Stomach (tissue), 7 donors: ENCODE measurements around a stretch of chr5.

DNA sequence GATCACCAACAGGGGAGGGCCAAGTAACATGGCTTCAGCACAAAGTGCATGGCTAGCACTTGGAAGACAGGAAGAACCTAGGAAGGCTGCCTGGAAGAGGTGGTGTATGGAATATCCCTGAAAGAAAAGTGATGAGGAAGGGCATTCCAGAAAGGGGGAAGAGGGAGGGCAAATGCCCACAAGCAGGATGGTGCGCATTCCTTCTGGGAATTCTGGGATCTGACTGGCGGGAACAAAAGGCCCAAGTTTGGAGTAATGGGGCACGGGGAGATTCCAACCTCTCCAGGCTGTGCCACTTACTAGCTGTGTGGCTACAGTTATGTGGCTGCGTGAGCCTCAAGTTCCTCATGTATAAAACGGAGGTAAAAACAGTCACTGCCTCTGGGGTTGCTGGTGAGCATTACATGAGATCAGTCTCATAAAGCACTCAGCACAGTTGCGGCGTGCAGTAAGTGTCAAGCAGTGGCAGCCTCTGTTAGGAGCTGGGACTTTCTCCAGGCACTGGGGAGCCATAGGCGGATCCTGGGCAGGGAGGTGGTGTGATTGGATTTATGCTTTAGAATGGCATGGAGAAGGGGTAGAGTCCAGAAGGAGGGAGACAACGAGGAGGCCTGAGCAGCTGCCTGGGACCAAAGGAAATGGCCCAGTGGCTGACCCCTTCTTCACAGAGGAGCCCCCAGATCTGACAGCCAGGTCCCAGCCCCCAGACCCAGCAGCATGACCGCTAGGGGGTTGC lies 1.4 kb downstream of the PDGFRB start:
- PRO-cap: unidirectional peak, plus-strand start at position 371 of the sequence; unidirectional peak, plus-strand start at position 446 of the sequence; unidirectional peak, plus-strand start at position 580 of the sequence
- RAMPAGE, long total RNA, 5 experiments: no peak in any of the 5 experiments
- RRBS: no CpG with 5 or more reads among the region's 10 CpGs

DNA sequence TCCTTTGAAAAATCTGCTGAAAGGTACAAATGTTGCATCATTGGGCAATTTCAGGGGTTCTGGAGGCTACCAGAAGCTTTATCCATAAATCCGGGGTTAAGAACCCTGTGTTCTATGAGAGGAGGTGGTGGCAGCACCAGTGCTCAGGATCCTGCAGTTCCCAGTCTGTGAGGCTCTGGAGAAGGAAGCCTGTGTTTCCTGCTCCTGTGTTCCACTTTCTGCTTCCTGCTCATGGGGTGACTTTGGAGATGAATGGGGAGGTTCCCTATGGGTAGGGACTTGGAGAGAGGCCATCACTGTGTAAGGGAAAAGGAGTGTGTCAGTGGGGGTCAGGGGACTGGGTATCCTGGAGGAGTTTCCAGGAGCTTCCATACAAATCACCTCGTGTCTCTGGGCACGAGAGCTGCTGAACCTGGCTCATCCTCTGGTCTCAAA lies 2.3 kb downstream of the CDX1 start:
- PRO-cap: no peak
- RAMPAGE, long total RNA, 5 experiments: no peak in any of the 5 experiments
- RRBS: no CpG with 5 or more reads among the region's 3 CpGs

GRCh38 chr5:150180548-150181384 lies 9.1 kb upstream of the SLC6A7 start:
- PRO-cap: no peak
- RAMPAGE, long total RNA, 5 experiments: no peak in any of the 5 experiments
- RRBS: no CpG with 5 or more reads among the region's 14 CpGs

DNA sequence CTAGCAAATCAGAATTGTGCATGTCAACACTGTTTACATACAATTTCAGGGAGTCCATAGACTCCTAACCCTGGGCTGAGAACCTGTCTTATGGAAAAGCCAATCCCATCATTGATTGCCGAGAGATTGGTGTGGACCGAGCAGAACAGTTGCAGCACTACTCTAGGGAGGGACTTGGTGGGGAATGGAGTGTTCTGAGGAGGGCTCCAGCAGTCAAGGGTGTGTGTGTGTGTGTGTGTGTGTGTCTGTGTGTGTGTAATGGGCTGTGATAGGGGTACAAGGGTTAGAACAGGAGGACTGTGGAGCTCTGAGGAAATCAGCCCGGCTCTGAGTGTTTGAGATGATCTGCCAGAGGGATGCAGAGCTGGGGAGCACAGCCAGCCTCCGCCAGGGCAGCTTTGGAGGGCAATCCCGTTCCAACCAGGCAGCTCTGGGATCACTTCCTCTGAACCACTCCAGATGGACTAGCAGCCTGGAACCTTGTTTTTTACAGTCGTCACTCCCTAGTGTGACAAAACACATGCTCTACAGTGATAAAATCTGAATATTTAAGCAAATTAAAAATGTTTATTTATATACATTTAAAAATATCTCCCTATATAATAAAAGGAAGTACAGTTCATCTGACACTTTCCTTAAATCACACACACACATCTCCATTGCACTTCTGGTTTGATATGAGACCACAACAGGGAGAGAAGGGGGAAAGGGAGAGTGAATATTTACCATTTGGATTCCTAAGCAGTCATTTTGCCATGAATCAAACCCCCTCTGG lies 2.9 kb upstream of the SLC6A7 start:
- PRO-cap: no peak
- RAMPAGE, long total RNA, 5 experiments: no peak in any of the 5 experiments
- RRBS: no CpG with 5 or more reads among the region's 6 CpGs

- PRO-cap: no peak
- RAMPAGE, long total RNA, 5 experiments: no peak in any of the 5 experiments
- RRBS: no CpG with 5 or more reads among the region's 5 CpGs
Measured at GRCh38 chr5:150363378-150363857, 5.9 kb downstream of the TCOF1 start.

- PRO-cap: no peak
- RAMPAGE, long total RNA, 5 experiments: no peak in any of the 5 experiments
Measured at GRCh38 chr5:150392180-150392426, 20.6 kb downstream of the CD74 start.

GRCh38 chr5:150394022-150394821 lies 18.5 kb downstream of the CD74 start:
- PRO-cap: no peak
- RAMPAGE, long total RNA, 5 experiments: no peak in any of the 5 experiments
- RRBS: no CpG with 5 or more reads among the region's 8 CpGs

DNA sequence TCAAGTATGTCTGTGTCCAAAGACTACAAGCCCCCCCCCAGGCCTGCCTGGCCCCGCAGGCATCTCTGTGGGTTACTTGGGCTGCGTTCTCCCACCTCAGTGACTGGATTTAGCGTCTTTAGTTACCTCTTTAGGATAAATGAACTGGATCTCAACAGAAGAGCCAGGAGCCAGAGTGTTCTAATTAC lies 11.4 kb downstream of the CD74 start:
- PRO-cap: no peak
- RAMPAGE, long total RNA, 5 experiments: no peak in any of the 5 experiments
- RRBS: no CpG with 5 or more reads among the region's 3 CpGs

DNA sequence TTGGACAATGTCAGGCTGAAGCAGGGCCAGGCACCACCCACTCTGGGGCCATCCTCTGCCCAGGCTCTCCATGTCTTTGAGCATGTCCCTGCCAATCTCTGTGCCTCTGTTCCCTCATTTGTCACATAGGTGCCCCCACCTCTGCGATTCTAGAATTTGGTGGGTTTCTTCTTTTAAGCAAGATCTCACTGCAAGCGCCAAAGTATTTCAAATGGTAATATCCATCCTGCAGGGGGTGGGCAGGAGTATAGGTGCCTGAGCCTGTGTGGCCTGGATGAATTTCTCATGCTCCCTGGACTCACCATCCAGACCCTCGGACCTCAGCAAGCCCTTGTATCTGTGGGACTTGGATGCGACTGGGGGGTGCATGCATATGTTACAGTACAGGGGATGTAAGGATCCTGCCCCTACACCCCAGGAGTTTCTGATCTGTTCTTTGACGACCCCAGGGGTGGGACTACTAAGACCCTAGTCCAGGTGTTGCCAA lies 4.4 kb downstream of the CD74 start:
- PRO-cap: no peak
- RAMPAGE, long total RNA, 5 experiments: no peak in any of the 5 experiments
- RRBS: no CpG with 5 or more reads among the region's 5 CpGs

DNA sequence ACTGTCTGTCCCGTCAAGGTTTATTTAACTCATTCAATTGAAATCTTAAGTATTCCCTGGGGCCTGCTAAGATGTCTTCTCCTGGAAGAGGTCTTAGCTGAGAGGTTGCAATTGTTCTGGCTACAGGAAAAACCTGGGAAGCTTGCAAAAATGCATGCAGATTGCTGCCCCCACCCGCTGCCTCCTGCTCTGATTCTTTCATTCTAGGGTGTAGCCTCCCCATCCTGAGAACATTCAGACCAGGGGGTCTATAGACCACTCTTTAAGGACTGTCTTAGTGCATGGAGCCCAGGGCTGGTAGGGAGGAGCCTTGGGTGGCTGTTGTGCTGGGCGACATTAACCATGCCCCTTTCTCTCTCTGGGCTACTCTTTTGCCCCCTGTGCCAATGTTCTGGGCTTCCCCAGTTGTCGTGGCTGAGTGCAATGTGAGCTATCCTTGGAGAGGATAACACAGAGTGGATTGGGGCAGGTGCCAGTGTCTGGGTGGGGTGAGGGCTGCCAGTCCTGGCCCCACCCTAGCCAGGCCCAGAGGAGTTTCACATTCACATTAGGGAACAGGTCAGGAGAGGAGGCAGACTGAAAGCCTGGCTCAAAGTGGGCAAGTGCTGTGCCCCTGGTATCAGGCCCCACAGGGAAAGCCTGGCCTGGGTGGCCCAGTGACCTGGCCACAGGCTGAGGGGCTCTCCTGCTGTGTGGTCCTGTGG lies 7.7 kb upstream of the NDST1 start:
- PRO-cap: unidirectional peak, plus-strand start at position 550 of the sequence
- RAMPAGE, long total RNA, 5 experiments: start-site peak on the plus strand in 1 of 5 experiments, centred at position 389 of the sequence, 6 reads per replicate
- RRBS: no CpG with 5 or more reads among the region's 4 CpGs

GRCh38 chr5:150500754-150501460 lies 7.0 kb upstream of the NDST1 start:
- PRO-cap: no peak
- RAMPAGE, long total RNA, 5 experiments: no peak in any of the 5 experiments
- RRBS: no CpG with 5 or more reads among the region's 13 CpGs

GRCh38 chr5:150514739-150515319 lies 6.9 kb downstream of the NDST1 start:
- PRO-cap: no peak
- RAMPAGE, long total RNA, 5 experiments: no peak in any of the 5 experiments
- RRBS: 23% methylated on average over 2 of the region's 3 CpGs

DNA sequence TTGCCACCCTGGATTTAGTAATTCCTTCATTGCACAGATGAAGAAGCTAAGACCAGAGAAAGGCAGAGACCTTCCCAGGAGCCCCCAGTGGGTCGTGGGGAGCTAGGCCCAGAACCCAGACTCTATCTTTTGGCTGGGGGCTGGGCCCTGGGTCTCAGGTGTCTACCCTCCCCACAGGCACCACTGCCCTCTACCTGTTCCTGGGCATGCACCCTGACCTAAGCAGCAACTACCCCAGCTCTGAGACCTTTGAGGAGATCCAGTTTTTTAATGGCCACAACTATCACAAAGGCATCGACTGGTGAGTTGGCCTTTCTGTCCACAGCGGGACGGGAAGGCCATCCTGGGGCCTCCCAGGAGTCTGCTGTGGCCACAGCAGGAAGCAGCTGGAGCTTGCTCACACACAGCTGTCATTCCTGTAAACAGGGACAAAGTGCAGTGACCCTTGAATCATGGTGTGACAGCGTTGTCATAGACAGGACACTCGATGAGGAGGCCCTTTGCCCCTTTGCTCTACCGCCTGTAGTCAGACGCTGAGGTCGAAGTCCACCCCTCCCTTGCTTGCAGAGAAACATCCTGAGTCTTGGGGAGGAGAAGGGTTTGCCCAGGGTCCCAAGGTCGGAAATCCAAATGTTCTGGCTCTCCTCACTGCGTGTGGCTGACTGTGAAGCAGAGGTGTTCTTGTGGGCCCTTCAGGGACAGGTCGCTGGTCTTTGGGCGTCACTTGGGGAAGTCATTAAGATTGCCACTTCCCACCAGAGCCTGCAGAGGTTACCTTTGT lies 34.9 kb downstream of the NDST1 start:
- PRO-cap: no peak
- RAMPAGE, long total RNA, 5 experiments: no peak in any of the 5 experiments
- RRBS: no CpG with 5 or more reads among the region's 13 CpGs

DNA sequence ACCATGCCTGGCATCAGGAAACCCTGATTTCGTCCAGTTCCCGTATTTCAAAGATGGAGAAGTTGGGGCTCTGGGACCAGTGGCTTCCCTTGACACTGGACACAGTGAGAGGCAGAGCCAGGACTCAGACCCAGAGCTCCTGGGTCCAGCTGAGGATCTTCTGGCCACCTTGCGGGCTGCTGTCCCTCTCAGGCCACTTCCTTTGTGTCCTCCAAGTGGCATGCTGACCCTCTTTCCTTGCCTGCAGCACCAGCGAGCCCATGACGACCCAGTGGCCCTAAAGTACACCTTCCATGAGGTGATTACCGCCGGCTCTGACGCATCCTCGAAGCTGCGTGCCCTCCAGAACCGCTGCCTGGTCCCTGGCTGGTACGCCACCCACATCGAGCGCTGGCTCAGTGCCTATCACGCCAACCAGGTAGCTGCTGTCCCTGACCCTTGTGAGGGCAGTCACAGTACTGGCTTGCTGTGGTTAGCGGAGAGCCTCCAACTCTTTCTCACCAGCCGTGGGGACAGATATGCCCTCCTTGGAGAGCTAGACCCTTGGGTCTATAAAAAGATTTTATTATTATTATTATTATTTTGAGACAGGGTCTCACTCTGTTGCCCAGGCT lies 40.1 kb downstream of the NDST1 start:
- PRO-cap: no peak
- RAMPAGE, long total RNA, 5 experiments: no peak in any of the 5 experiments
- RRBS: no CpG with 5 or more reads among the region's 17 CpGs

GRCh38 chr5:150593475-150594323 lies 46.8 kb upstream of the SYNPO start:
- PRO-cap: no peak
- RAMPAGE, long total RNA, 5 experiments: no peak in any of the 5 experiments
- RRBS: no CpG with 5 or more reads among the region's 13 CpGs

- PRO-cap: bidirectional peak, plus-strand start at chr5:150603328, minus-strand start at chr5:150603193
- RAMPAGE, long total RNA, 5 experiments: no peak in any of the 5 experiments
- RRBS: no CpG with 5 or more reads among the region's 7 CpGs
Measured at GRCh38 chr5:150603036-150603705, 37.3 kb upstream of the SYNPO start.

DNA sequence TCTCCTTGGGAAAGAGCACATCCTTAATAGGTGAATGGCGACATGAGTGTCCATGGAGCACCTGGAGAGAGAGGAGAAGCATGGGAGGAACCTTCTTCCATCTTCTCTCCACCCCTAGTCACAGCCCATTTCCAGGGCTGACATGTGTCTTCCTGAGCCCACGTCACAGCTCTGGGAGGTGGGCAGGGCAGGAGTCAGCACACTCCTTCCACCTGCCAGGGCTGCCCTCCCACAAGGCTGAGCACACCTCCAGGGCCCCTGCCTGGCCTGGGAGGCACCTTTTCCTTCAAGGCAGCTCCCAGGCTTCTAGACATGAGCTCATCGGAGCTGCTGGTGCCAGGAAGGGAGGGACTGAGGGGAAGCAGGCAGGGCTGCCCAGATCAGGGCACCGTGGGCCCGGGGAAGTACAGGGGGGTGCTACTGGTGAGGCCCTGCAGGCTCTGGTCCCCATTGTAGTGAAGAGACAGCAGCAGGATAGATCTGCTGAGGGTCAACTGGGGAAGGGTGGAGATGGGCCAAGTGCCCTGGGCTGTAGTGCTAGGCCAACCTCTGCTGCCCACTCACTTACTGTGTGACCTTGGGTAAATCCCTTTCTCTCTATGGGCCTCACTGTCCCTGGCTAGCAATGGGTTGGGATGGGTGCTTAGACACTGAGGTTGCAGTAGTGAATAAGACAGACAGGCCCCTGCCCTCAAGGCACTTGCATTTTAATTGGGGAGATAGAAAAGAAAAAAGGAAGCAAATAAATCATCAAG lies 13.5 kb upstream of the SYNPO start:
- PRO-cap: bidirectional peak, plus-strand start at position 450 of the sequence, minus-strand start at position 173 of the sequence
- RAMPAGE, long total RNA, 5 experiments: start-site peak on the plus strand in 1 of 5 experiments, centred at position 391 of the sequence, 7 reads per replicate
- RRBS: no CpG with 5 or more reads among the region's 5 CpGs

DNA sequence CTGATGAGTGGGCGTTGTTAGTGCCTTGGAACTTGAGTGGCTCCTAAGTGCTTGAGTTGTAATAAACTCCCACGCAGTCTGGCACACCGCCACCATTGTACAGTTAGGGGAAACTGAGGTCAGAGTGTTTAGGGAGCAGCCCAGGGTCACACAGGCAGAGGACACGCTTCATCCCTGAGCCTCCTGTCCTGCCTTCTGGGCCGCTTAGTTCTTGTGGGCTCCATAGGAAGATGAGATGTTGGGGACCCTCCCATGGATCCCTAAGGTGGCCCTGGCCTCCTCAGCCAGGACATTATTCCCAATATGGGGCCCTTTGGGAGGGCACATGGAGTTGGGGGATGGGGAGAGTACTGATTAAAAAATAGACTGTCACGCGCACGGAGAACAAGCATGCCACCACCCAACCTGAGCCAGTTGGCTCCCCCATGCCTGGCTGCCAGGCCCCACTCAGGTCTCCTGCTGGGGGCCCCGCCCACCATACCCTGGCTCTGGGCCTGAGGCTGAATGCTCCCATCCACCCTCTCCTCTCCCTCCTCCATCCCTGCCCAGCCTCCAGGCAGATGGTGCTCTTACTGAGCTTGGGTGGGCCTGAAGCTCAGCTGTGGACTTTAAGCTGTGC lies 10.2 kb upstream of the SYNPO start:
- PRO-cap: no peak
- RAMPAGE, long total RNA, 5 experiments: no peak in any of the 5 experiments
- RRBS: no CpG with 5 or more reads among the region's 9 CpGs

- PRO-cap: no peak
- RAMPAGE, long total RNA, 5 experiments: no peak in any of the 5 experiments
- RRBS: no CpG with 5 or more reads among the region's 10 CpGs
Measured at GRCh38 chr5:150644188-150645135, 4.0 kb downstream of the SYNPO start.

GRCh38 chr5:150647722-150648797 lies 7.6 kb downstream of the SYNPO start:
- PRO-cap: no peak
- RAMPAGE, long total RNA, 5 experiments: start-site peak on the plus strand in 2 of 5 experiments, at chr5:150648146-150648752 at its widest, 5 to 82 reads per replicate
- RRBS: 51% methylated on average over 10 of the region's 32 CpGs